Breast (tissue), 4 donors: Measurements from ENCODE around the genes RIGI, SMU1, CHMP5, NOL6 and DCAF12.

- PRO-cap, 3 experiments: no peak in any of the 3 experiments
- RRBS: 92% methylated on average over 6 of the region's 16 CpGs
These were observed 1361.5 kb upstream of the LINGO2 start for GRCh38 chr9:30574883-30575327.

DNA sequence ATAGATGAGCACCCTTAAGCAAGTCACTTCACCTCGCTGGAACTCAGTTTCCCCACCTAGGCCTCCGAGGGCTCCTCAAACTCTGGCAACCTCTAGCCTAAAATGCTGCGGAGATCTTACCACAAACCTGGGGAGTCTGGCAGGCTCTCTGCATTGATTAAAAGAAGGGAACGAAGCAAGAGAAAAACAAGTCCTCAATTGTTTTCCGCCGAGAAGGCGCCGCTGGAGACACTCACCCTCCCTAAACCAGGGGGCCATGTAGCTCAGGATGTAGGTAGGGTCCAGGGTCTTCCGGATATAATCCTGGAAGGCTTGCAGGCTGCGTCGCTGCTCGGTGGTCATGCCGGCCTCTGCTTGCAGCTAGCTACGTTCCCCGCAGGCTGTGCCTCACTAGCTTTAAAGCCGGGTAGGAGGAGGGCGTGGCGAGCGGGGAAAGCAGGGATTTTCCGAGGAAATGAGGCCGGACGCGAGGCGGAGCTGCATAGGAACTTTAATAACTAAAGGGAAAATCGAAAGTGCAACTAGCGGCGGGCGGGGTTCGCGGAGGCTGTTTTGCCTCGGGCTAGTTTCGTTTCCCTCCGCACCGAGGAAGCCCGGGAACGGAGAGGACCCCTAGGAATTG is at the start of gene RIGI:
TSS of gene RIGI (minus strand) at position 372 of the 622 bp plus-strand sequence.
- PRO-cap, 3 experiments: peak in 3 of 3 experiments; most common plus-strand start position 524 of the sequence (in 3); most common minus-strand start position 384 of the sequence (in 2)
- RRBS: 1% methylated on average over 16 of the region's 36 CpGs

DNA sequence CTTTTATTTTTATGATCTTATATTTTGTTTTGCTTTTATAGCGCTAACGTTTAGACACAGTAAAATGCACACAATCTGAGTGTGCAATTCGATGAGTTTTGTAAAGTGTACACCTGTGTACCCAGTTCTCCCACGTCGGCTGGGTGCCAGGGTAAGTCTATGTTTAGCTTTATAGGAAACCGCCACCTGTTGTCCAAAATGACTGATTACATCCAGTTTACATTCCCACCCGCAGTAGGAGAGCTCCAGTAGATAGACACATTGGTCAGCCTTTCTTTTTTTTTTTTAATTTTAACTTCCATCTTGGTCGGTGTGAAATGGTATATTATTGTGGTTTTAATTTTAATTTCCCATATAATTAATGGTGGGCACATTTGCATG is 441 bp upstream of the RIGI start:
- PRO-cap, 3 experiments: no peak in any of the 3 experiments
- RRBS: no CpG with 5 or more reads among the region's 8 CpGs

DNA sequence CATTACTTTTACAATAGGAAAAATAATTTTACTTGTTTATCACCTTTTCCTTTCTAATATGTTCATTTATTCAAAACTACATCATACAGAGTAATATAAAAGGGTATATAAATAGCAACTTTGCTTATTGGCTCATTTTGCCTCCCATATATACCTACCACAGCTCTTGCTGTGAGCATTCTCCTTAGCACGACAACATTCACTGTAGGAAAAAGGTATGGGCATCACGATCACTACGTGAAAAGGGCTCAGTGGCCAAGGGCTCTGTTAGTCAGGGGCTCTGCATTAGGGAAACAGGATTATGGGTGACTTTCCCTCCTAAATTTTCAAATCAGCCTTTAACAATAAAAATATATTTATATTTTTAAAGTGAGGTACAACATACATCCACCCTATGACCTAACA is 18.9 kb downstream of the APTX start:
- PRO-cap, 3 experiments: no peak in any of the 3 experiments
- RRBS: no CpG with 5 or more reads among the region's 3 CpGs

GRCh38 chr9:33030241-33030889 is 5.3 kb downstream of the DNAJA1 start:
- PRO-cap, 3 experiments: no peak in any of the 3 experiments
- RRBS: no CpG with 5 or more reads among the region's 5 CpGs

DNA sequence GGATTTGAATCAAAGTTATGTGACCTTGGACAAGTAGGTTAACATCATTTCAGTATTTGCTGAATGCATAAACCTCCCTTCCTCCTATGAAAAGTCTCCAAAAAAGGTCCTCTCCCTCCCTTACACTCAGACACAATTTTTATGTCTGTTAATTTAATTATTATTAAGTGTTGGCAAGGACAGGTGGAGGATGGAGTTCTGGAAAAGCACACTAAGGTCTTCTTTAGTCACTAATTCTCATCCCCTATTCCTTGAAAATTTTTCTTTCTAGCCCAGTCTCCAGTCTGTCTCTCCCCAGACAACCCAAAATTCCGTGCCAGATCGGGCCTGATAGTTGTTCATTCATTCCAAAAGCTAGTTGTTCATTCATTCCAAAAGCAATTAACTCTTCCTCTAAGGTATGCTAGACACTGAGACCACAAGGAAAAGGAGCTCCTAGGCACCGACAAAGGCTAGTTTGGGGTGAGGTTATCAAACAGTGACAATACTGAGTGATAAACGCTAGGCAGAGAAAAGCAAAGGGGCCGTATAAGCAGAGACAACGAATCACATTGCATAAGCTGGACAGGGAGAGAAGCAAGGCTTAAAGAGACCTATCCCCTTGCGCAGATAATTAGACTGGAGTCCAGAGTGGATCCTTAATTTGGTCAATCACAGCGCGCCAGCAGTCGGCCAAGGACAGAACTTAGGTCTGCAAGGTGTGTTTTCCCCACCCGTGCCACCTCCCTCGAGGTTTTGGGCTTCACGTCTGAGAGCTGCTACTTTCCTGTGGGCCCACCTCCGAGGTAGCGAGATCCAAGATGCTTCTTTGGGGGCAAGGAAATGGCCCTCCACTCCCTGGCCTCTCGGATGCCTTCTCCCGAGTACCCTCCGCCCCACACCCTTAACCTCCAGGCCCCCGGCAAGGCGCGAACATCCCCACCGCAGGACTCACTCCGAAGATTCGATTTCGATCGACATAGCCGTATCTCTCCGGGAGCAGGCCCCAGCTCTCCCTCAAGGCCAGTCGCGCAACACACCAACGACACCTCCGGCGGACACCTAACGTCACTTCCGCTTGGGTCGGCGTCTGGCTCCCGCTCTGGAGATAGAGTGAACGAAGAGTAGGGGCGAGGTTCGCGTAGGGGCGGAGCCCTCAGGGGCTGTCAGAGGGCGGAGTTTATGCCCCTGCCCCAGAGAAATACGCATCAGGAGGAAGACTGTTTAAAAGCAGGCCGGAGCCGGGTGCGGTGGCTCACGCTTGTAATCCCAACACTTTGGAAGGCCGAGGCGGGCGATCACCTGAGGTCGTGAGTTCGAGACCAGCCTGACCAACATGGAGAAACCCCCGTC is at the start of gene SMU1:
TSS of gene SMU1 (minus strand) at position 1,026 of the 1,332 bp plus-strand sequence.
- PRO-cap, 3 experiments: peak in 3 of 3 experiments; most common plus-strand start position 1,206 of the sequence (in 3); most common minus-strand start position 1,043 of the sequence (in 3)
- RRBS: under 1% methylated on average over 13 of the region's 55 CpGs

DNA sequence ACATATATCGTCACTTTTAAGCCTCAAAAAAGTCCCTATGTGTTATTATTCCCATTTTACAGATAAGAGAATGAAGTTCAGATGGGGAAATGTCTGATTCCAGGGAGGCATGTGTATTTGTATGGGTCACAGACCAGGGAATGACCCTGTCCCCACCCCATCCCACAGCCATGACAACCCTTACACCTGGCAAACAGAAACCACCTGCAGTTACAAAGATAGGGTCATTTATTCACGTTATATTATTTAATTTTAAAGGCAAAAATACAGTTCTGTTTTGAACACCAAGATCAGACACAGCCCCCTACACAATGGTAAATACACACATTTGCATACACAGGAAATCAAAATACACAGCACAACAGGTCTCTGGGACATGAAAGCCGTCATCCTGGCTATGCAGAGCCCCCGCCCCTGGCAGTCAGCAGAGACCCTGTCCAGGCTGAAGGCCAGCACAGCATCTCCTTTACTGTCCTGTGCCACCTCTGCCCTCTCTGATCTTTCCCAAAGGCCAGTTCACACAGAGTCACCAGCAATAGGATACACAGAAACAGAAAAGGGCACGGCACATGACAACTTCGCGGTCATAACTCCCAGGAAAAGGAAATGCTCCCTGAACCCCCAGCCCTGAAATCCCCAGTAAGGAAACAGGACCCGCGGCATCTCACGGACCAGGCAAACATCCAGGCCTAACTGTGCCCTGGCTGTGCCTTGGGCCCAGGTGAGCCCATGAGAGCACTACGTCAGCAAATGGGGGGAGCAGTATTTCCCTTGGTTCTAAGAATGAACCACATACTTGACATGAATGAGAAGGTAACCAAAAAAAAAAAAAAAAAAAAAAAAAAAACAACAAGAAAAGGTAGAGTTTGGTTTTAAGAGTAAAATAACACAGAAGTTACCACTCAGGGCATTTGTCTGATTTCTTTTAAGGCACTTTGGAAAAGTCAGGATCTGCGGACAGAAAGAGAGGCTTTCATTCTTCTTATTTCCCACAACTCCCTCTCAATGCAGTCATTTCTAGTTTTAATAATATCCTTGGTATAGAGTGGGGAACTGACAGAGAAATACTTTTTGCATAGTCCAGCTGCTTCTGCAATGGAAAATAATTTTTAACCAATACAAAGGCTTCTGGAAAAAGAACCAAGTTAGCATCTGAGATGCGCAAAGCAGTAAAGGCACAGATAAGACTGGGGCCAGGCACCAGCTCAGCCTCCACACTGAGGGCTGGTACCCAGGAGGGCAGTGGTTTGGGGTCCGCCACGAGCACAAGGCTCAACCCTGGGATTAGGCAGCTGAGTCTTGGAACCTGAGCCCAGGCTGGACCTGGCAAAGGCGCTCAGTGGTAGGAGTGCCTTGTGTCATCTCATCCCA is 34.4 kb upstream of the SMU1 start:
- PRO-cap, 3 experiments: no peak in any of the 3 experiments
- RRBS: no CpG with 5 or more reads among the region's 16 CpGs

DNA sequence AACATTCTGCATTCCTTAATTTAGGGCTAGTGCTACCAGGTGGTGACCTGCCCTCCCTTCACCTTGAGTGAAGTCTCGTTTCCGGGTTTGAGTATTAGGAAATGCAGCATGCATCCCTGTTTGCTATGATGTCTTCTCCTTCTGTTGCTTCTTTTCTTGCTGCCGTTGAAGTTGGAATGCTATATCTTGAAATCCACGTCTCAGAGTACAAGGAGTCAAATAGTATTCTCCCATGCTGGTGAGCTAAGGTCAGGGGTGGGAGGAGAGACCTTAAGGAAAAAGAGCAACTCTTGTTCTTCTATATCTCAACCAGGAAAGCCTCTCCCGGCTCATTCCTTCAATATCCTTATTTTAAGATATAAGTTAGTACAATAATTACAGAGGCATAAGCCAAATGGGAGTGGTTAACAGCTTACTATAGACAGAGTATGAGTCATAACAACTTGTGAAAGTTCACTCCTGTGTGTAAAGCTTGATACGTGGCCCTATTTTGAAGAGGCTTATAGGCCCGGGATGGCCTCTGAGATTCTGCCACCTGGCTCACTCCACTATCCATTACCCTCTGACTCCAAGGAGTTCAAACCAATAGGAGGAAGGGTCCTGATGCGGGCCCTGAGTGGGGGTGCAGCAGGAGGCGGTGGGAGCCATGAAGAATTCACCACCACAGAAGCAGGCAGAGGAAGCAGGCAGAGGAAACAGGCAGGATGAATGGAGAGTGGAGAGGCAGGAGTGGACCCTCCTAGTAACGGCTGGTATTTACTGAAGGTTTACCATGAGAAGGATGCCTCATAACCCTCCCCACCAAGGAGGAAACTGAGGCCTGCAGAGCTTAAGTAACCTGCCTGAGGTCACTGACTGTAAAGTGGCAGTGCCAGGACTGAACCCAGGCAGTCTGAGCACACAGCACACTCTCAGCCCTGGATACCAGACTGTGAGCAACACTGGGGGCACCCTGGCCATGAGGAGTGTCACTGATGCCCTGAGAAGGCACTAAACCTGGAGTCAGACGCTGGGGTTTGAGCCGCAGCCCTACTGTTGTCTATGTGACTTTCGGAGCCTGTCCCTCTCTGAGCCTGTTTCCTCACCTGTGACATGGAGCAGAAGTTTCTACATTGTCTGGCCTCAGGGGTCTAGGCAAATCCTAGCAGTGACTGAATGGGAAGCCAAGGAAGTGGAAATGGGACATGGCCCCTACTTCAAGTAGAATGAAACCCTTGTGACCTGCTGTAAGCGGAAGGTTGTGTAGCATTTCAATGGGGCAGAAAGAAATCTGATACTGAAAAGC is 36.5 kb downstream of the B4GALT1 start:
- PRO-cap, 3 experiments: no peak in any of the 3 experiments
- RRBS: no CpG with 5 or more reads among the region's 14 CpGs

DNA sequence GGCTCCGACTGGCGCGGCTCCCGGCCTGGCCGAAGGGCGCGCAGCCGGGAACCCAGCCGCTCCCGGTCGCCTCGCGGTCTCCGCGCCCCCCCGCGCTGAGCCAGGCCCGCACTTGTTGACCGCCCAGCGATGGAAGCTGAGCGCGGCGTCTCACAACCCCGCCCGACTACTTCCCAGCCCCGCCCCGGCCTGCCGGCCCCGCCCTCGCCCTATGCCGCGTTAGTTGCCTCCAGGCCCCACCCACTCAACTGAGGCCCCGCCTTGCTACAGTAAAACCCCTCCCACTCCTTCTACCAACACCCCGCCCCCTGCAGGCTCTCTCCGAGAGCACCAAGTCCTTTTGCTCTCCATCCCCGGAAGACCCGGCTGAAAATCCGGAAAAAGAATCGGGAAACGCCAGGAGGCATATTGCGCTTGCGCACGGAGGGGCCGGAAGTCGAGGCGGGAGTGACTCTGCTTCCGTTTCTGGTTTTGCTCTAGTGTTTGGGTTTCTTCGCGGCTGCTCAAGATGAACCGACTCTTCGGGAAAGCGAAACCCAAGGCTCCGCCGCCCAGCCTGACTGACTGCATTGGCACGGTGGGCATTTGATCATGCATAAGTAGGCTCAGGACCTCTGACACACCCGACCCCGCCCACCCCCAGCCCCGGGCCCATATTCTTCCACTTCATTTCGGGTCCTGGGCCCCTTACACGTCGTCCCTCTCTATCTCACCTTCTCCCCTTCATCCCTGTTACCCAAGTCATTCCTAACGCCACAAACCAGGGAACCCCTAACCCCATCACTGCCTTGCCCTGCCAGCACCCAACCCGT is at the start of gene CHMP5:
TSS of gene CHMP5 (plus strand) at position 479 of the 812 bp plus-strand sequence.
- PRO-cap, 3 experiments: peak in 3 of 3 experiments; most common plus-strand start position 479 of the sequence (in 3); most common minus-strand start position 138 of the sequence (in 2)
- RRBS: 2% methylated on average over 7 of the region's 63 CpGs

DNA sequence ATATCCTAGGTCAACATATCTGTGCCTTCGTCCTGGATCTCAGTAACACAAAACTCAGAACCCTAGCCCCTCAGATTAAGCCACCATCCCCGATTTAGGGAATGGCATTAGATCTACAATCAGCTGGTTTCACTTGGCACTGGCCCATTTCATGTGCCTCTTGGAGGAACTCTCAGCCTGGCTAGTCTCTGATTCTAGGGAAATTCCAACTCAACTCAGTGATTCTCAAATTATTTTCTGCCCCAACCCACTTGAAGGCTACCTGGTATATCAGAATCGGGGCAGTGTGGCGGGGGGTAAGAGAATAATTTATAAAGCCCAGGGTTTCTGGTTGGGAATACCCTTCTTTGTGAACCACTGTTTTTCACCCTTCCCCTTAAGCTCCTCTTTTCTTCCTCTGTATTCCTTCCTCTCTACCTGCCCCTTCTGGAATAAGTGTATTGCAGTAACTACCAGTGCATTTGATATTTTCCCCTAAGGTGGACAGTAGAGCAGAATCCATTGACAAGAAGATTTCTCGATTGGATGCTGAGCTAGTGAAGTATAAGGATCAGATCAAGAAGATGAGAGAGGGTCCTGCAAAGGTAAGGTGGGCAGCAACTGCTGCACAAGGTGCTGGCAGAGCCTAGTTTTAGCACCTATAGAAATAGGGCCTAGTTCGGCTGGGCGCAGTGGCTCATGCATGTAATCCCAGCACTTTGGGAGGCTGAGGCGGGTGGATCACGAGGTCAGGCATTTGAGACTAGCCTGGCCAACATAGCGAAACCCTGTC is 868 bp downstream of the CHMP5 start:
- PRO-cap, 3 experiments: no peak in any of the 3 experiments
- RRBS: no CpG with 5 or more reads among the region's 10 CpGs

GRCh38 chr9:33288477-33289007 is 1.8 kb upstream of the NFX1 start:
- PRO-cap, 3 experiments: no peak in any of the 3 experiments
- RRBS: no CpG with 5 or more reads among the region's 8 CpGs

- PRO-cap, 3 experiments: no peak in any of the 3 experiments
- RRBS: no CpG with 5 or more reads among the region's 13 CpGs
These were observed 53.0 kb downstream of the AQP7 start for GRCh38 chr9:33348898-33350144.

DNA sequence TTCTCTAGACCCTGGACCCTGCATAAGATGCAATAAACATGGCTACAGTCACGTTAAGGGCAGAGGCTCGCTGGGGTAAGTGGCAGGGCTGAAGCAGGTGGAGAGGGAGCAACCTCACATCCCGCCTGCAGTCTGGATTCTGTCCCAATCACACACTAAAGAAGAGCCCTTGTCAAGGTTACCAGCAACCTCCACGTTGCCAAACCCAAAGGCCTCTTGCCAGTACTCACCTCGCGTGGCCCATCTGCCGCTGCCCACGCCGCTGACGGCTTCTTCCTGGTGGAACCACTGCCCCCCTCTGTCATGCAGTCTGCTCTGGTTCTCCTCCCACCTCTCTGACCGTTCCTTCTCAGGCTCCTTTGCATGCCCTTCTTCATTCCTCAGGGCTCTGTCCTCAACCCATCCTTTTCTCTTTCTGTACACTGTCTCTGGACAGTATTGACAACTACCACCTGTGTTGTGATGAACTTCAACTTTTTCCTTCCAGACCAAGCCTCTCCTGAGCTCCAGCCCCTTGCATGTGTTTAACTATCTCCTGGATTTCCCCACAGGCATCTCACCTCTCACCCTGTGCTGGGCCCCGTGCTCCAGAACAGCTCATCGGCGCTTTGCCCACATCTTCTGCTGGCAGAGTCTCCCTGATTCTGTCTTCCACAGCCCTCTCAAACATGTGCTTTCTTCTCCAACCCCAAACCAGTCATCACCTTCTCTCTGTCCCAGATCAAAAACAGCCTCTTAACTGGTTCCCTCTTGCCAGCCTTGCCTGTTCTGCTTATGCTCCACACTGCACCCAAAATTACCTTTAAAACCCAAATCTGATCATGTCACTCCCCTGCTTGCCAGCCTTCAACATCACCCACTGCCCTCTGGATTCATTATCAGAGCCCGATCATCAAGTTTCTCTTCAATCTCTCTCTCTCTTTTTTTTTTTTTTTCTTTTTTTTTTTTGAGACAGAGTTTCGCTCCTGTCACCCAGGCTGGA is 8.5 kb downstream of the AQP7 start:
- PRO-cap, 3 experiments: no peak in any of the 3 experiments
- RRBS: no CpG with 5 or more reads among the region's 16 CpGs

DNA sequence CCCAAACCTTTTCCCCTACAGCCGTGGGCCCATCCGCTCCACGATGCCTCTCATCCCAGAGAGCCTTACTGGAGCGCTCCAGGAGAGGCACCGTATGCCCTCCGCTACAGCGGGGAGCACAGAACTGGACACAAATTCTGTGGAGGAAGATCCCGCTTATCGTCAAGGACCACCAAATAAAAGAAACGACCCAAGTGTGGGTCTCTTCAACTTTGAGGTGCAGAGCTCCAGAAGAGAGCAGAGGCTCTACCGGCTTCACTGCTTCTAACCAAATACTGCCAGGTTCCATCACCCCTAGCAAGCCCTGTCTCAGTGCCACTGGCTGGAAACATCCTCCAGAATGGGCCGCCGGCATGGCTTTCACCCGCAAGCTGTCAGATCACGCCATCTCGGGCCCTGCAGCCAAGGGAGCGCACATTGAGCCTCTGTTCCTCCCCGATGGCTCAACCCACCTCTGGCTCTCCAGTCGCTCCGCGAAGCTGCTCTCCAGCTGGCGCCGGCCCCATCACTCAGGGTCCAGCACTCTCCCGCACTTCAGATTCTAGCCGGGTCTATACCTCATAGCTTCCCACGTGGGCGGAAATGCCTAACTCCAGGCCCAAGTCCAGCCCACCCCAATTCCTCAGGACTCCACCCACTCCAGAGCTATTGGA is at the start of gene NOL6:
TSS of gene NOL6 (minus strand) at position 588 of the 653 bp plus-strand sequence.
- PRO-cap, 3 experiments: peak in 3 of 3 experiments; most common minus-strand start position 526 of the sequence (in 2)
- RRBS: 2% methylated on average over 3 of the region's 27 CpGs

DNA sequence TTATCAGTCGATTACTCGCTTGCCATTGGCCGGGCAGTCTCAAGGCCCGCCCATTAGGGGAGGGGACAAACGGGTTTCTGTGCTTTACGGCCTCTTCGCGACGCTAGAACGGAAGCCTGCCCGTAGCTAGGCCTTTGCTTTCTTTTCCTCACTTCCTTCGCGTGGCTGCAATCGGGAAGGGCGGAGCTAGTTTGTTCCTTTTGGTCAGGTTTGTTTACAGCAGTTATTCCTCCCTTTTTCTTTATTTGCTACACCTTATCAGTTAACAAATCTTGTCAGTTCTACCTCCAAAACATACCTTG is 217 bp upstream of the NOL6 start:
- PRO-cap, 3 experiments: peak in 3 of 3 experiments; most common plus-strand start position 151 of the sequence (in 3)
- RRBS: no CpG with 5 or more reads among the region's 15 CpGs

DNA sequence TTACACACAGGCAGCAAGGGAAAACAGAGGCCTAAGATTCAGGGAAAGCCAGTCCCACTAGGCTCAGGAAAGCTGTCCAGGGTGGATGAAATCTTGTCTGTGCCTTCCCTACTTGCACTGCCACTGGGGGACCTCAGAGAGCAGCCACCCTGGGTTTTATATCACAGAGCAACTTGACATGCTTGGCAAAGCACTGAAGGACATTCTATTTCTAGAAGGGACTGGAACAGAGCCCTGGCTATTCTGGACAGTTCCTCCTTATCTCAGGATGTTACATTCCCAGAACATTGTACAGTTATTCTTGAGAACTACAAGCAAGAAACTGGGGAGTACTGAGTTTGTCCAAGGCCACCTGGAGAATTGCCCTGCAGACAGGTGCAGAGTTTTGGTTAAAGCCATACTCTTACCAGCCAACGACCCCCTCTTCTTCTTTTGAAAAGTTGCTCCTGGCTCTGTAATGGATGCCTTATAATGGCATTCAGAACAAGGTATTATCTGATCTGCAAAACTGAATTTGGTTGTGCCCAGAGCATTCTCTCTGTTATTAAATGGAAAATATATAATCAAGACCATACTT is 7.4 kb upstream of the PRSS3 start:
- PRO-cap, 3 experiments: no peak in any of the 3 experiments
- RRBS: no CpG with 5 or more reads among the region's 1 CpG

GRCh38 chr9:33830796-33831429 is 14.0 kb downstream of the UBE2R2 start:
- PRO-cap, 3 experiments: no peak in any of the 3 experiments
- RRBS: no CpG with 5 or more reads among the region's 3 CpGs

DNA sequence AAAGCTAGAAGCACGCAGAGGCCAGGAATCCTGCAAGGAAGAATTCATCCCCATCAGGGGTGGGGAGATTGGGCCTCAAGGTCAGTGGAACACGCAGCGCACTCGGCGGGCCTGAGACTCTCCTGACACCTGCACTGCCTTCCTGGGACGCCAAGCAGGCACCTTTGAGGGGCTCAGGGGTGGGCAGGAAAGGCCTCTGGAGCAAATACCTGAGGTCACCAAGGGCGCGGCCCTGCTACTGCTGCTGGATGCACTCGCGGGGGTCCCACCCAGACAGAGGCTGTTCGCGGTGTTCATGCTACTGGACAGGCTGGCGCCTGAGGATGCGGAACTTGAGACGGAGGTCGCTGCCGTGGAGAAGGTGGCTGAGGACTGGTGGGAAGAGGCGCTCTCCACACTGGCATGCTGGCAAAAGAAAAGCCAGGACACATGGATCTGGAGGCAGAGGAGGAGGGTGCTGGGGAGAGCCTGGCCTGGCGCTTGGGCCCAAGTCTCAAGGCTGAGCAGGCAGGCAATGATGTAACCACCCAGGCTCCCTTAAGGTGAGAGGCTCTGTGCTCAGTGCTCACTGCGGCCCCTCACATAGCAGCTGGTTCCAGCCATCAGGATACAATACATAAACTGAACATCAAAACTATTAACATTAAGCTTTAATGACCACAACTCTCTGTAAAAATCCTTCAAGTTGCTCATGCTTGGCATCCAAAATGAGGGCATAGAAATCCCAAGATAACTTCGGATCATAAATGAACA is 110.8 kb downstream of the UBE2R2 start:
- PRO-cap, 3 experiments: no peak in any of the 3 experiments
- RRBS: no CpG with 5 or more reads among the region's 21 CpGs

DNA sequence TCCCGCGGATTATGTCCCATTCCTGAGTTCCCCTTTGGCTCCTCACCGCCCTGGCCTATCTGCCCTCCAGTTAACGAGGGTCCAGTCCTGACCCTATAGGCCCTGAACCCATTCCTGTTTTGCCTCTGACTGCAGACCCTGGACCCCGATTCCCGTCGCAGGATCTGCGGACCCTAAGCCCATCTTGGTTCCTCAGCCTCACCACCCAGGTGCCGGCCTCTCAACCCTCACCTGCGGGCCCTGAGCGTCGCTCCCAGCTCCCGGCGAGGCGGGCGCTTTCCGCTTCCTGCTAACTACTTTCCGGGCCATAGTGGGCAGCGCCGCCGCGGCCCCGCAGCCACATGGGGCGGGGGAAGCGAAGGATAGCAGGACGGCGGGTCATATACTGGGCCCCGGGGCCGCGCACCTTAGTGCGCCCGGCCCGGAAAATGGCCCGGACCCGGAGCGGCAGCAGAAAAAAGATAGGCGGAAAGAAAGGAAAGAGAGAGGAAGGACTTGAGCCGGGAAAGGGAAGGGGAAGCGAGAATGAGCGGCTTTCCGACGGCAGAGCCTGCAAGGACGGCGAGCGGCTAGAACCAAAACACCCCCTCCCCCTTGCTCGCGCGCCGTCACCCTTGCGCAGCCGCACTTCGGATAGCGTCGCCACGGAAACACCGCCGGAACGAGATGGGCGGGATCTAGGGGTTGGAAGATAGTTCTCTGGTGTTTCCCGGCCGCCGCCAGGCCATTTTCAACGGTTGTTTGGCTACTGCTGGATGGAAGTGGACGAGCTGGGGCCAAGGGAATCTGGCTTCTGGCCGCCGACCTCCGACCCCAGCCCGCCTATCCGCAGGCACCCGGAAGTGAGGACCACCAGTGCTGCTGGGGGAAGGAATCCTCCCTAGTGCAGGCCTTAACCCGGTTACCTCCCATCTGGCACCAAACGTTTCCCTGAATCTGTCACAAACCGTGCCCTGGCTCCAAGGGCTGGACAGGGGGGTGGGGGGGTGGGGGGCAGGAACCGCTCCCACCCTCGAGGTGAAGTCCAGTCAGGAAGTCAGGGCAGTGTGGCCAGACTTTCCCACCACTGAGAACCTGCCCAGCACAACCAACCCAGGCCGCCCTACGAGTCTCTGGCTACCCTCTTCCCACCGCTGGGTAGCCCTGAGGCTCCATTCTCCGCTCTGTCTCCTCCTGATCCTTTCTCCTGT is at the start of gene DCAF12:
TSS of gene DCAF12 (minus strand) at position 576 of the 1,190 bp plus-strand sequence.
- PRO-cap, 3 experiments: peak in 3 of 3 experiments; most common plus-strand start position 694 of the sequence (in 3); most common minus-strand start position 596 of the sequence (in 2)
- RRBS: 2% methylated on average over 22 of the region's 79 CpGs

- PRO-cap, 3 experiments: no peak in any of the 3 experiments
- RRBS: no CpG with 5 or more reads among the region's 4 CpGs
These were observed 3.2 kb downstream of the NUDT2 start for GRCh38 chr9:34332417-34333039.